Mesothelial cell of epicardium (in vitro differentiated cells): ENCODE data around the gene STK32C.

GRCh38 chr10:127908450-127909310, 1.8 kb downstream of the PTPRE start:
- PRO-cap = no peak

DNA sequence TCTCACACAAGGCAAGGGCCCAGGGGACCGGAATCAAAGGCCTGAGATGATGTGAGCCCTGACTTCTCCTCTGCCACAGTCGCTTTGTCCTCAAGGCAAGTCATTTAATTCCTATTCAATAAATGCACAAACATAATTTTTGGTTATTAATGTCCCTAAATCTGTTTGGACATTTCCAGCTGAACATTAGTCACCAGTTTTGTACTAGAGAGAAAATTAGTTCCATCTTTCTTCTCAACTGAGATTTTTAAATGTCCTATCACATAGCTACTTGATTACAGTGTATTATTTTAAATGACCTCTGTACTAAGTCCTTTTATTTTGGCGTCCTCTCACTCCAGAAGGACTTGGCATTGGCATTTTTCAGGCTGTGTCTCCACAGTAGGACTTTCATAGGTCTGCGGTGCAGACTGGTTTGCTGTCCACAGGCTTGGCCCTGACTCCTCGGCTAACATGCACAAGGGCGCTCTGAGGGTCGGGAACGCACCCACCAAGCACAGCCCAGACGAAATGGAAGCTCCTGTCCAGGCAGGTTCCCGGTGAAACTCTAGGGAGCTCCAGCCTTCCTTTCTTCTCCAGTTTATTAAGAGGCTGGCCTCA, 6.4 kb downstream of the PTPRE start:
- PRO-cap = no peak

GRCh38 chr10:128055286-128055837, 70.9 kb downstream of the MKI67 start:
- PRO-cap = no peak

GRCh38 chr10:128070736-128071067, 55.5 kb downstream of the MKI67 start:
- PRO-cap = no peak

DNA sequence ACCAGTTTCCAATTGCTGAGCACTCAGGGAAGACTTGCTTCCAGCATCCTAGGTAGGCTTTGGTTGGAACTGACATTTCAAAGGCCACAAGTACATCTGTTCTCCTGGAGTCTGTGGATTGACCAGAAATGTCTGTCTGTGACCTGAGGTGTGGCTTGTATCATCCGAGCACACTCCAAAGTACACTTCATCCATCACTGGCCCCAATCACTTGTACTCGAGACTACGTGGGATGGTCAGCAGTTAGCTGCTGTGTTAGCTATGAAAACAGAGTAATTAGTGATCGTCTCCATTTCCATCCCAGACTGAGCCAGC, 45.0 kb downstream of the MKI67 start:
- PRO-cap = no peak

- PRO-cap = no peak
Observed at GRCh38 chr10:128103568-128104513, 22.4 kb downstream of the MKI67 start.

DNA sequence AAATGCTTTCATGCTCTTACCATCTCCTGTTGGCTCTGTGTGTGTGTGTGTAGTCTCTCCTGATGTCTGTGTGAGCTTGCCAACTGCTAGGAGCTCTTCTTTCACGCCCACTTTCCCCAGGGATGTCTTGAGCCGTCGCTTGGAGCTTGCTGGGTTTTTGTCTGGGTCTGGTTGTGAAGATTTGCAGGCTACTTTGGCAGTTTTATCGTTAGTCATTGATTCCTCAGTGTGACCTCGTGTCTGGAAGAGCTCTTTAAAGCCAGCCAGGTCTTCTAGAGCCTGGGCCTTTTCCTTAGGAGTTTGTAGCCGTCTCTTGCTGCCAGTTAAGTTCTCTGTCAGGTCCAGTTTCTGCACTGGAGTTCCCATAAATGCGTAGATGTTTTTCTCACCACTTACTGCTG, 19.4 kb downstream of the MKI67 start:
- PRO-cap = no peak

- PRO-cap = no peak
Observed at GRCh38 chr10:128883969-128884243, 583.1 kb upstream of the MGMT start.

DNA sequence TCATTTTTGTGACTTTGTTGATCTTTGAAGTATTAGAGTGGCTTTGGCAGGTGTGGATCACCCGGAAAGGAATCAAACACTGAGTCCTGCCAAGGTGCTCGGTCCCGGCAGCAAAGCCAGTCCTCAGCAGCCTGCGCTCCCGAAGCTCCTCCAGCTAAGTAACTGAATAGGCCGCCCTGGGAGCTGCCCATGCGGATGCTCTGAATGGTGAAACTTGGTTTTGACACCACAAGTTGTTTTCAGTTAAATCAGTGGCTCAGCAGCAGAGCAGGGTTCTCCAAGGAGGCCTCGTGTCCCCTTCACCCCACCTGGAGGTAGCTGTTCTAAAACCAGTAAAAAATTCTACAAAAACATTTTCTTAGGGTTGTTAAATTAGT, 3.5 kb downstream of the MGMT start:
- PRO-cap = no peak

DNA sequence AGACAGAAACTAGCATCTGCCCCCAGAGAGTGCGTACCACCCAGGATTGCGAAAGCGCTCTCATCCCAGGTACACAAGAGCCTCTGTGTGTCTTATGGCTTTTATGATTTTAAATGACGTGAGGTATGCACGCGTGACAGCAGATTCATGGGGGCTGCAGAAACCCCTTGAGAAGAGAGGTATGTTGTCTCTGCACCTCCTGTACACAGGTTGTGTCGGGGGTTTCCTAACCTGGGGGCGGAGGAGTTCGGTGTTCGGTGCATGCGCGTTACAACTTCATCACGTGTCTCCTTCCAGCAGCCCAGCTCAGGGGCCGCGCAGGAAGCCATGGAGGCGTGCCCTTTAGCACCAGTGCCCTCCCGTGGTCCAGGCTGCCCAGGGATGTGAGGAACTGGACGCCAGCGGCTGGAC, 186.5 kb downstream of the EBF3 start:
- PRO-cap = no peak

DNA sequence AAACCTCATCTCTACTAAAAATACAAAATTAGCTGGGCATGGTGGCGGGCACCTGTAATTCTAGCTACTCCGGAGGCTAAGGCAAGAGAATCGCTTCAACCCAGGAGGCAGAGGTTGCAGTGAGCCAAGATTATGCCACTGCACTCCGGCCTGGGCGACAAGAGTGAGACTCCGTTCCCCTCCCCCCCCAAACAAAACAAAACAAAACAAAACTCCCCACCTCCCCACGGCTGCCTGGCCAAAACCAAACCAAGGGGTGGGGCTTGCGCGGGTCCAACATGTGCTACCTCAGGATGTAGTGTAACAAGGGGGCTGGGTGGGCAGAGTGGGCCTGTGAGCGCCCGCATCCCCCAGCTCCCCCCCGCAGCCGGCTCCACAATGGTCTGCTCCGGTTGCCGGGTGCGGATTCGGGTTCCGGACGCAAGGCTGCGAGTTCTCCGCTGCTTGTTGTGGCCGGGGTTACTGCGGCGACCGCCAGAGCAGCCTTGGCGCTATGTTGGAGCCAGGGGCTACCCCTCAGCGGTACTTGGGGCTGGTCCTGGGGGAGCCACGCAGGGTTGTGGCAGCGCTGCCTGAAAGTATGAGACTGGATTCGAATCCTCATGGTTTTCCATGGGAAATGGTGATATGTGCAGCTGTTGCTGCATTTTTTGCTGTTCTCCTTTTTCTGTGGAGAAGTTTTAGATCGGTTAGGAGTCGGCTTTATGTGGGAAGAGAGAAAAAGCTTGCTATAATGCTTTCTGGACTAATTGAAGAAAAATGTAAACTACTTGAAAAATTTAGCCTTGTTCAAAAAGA, 4.9 kb downstream of the C10orf143 start:
- PRO-cap = no peak

GRCh38 chr10:130300934-130302115, 165.1 kb downstream of the GLRX3 start:
- PRO-cap = no peak

GRCh38 chr10:131360115-131360355, 48.5 kb upstream of the TCERG1L start:
- PRO-cap = no peak

GRCh38 chr10:131743782-131744449, 156.9 kb upstream of the PPP2R2D start:
- PRO-cap = no peak

DNA sequence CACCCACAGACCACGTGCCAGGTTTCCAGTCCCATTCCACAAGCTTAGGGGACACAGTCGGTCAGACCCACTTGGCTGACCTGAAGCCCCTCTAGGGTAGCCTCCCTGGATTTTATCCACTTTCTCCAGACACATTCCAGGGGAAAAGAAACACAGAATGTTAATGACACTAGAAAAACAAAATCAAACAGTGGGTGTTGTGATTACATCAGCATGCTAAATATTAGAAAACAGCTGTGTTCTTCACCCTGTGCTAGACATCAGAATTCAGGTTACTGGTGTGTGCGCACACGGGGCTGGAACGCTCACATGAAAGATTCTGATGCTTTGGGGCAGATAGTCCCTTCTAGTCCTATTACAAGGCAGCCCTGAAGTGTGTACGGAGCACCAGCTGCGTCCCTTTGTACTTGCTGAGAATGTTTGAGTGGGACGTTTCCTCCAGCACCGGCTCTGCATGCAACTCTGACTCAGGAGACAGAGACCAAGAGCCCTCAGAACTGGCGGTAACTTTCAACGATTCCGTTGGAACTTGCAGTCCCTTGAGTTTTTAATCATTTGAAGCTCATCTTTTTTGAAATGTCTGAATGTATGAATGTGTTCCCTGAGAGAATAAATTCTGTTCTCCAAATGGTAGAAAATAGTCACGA, 75.4 kb upstream of the PPP2R2D start:
- PRO-cap = no peak

DNA sequence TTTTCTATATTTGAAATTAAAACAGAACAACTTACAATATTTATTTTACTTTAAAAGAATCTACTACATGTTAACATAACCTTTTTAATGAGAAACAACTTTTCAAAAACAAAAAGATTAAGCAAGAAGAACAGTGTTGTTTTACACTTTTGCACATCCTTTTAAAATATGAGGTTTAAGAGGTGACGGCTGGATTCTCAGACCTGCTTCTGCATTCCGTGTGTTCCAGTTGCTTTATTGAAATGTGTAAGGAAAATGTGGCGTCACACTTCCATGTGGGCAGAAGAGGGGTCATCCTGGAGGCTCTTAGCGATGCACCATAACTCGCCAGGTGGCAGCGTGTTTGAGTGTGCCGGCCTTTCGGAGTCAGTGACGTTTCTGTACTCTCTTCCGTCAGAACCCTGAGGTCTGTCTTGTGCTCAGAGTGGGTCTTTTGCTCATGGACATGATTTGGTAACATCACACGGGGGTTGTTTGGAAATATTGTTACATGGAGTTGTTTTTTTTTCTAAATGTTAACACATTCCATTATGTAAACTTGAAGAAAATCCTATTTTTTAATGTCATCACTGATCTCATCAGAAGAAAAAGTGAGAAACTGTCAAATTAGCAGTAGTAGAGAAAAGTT, 9.1 kb downstream of the PPP2R2D start:
- PRO-cap = no peak

DNA sequence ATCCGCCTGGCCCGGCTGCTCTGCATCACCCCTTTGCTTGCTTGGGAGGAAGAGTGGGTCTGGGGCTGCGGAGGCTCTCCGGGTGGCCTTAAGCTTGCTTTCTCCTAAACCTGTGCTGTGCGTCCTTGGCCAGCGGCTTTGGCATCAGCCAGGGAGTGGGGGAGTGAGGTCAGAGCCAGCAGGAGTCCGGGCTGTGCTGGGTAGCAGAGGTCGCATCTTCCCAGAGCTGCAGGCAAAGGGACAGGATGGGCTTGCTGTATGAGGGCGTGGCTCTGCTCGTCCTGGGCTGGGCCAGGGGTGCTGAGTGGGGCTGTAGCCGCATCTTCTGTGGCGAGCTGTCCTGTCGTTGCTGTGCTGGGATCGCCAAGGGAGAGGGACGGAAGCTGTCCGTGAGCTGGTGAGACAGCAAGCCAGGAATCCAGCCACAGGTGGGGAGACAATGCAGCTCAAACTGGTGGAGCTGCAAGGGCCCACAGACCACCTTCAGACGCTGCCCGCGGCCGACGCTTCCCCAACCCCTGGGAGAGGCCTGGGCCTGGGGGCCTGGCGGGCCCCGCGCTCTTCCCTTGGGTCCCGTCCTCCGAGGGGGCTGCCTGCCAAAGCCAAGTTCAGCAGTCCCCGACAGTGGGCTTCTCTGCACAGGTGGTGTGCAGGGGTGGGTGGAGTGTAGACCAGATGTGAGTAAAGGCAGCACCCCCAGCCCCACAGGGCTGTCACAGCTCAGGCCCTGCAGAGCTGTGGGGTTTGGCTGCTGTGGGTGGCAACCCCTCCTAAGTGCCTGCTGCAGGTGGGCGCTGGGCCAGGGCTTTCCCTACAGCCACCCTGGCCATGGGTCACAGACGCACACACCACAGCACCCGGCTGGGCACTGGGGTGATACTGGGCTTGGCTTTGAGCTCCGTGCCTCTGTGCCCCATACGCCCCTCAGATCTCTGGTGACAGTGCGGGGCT, 20.8 kb downstream of the BNIP3 start:
- PRO-cap = no peak

GRCh38 chr10:131973433-131974148, 8.1 kb downstream of the BNIP3 start:
- PRO-cap = no peak

- PRO-cap = no peak
Observed at GRCh38 chr10:131979772-131980431, 1.8 kb downstream of the BNIP3 start.

- PRO-cap = no peak
Observed at GRCh38 chr10:132307041-132308024, at the start of gene STK32C. Gene STK32C (minus strand): TSS chr10:132307950.